Peyer's patch (tissue), 4 donors: ENCODE measurements around a stretch of chr10.

- PRO-cap, result no peak
- RAMPAGE, long total RNA, 4 experiments, result no peak in any of the 4 experiments
These were observed 7.8 kb downstream of the SLC25A28 start for GRCh38 chr10:99612456-99612902.

DNA sequence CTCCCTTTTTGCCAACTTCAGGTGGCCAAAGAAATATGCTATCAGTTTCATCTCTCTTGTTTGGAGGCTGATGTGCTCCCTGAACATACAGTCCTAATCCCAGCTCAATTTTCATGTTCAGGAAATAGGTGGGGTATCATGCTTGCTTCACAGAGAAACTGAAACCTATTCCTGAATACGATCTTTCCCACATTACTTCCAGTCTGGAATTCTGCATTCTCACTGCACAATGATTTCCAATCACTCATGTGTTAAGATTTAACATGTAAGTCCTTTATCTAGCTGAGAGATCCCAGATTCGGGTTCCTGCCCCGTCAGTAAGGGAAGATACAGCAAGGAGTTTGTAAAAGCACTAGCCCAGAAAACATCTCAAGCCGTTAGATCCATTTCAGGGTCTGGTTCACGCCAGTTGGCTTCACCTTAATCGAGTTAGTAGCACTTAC, 934 bp downstream of the SLC25A28 start:
- PRO-cap, result bidirectional peak, plus-strand start at position 387 of the sequence, minus-strand start at position 95 of the sequence
- RAMPAGE, long total RNA, 4 experiments, result no peak in any of the 4 experiments

DNA sequence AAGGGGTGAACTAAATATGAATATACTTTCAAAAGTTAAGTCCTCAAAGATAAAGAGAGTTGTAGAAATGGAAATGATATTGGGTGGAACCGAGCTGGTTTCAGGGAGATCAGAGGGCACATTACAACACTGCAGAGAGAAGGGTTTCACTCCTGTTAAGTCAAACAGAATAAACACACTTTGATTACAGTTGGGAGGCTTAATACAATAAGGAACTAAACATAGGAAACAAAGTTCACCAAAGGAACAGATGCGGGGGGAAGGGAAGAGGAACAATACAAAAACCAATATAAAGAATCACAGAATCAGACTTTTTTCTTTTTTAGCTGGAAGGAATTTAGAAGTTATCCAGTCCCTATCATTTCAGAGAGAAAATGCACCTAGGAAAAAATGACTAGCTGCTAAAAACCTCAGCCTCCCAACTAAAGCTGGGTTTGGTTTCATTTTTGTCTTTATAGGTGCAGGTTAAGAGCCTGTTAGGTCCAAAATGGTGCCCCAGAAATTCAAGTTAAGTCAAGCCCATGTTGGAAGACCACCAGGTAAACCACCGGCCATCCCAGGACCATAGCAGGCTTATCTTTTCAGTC, 82.0 kb downstream of the DNMBP start:
- PRO-cap, result bidirectional peak, plus-strand start at position 249 of the sequence, minus-strand start at position 123 of the sequence
- RAMPAGE, long total RNA, 4 experiments, result no peak in any of the 4 experiments

- PRO-cap, result no peak
- RAMPAGE, long total RNA, 4 experiments, result no peak in any of the 4 experiments
These were observed 44.1 kb downstream of the ERLIN1 start for GRCh38 chr10:100141681-100142138.

DNA sequence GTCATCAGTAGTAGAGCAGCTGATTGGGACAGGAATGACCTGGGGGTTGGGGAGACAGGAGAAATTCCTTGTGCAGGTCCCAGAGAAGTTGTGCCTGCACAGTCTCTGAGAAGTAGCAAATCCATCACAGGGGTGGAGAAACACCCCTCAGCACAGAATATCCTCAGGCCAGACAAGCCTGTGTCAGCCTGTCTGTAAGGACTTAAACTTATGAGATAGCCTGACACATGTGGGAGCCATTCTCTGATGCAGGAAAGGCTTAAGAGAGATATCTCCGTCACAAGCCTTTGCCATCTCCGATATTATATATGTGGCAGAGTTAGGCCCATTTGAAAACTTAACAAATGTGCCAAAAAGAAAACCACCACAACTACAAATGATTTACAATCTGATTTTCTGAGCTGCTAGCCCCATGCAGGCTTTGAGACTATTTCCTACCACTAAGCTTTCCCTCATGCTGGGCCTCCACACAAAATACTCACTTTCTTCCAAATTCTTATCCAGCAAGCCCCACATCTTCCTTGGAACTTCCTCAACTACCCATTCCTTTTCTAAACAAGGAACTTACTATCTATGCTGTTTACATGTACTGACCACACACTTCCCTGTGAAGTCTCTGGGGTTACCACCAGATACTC, 7.7 kb upstream of the CHUK start:
- PRO-cap, result no peak
- RAMPAGE, long total RNA, 4 experiments, result start-site peak on the minus strand in 2 of 4 experiments, centred at position 370 of the sequence, 95 to 231 reads per replicate

GRCh38 chr10:100342167-100342885, 4.7 kb upstream of the SCD start:
- PRO-cap, result no peak
- RAMPAGE, long total RNA, 4 experiments, result no peak in any of the 4 experiments

GRCh38 chr10:100371042-100371903, 24.2 kb downstream of the SCD start:
- PRO-cap, result unidirectional peak, plus-strand start at chr10:100371445
- RAMPAGE, long total RNA, 4 experiments, result no peak in any of the 4 experiments

DNA sequence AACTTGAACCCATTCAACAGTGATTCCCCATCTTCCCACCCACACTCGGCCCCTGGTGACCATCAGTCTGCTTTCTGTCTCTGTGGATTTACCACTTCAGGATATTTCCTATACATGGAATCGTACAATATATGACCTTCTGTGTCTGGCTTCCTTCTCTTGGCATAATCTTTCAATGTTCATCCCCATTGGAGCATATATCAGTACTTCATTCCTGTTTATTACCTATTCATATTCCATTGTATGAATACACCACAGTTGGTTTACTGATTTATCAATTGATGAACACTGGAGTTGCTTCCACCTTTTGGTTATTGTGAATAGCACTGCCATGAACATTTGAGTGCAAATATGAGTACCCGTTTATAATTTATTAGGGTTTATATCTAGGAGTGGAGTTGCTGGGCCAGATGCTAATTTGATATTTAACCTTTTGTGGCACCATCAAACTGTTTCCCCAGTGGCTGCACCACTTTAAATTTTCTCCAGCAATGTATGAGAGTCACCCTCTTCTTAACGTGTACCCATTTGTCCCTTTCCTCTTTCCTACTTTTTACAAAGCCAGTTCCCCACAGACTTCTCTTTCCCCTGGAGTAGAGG, 25.4 kb downstream of the SCD start:
- PRO-cap, result no peak
- RAMPAGE, long total RNA, 4 experiments, result no peak in any of the 4 experiments

DNA sequence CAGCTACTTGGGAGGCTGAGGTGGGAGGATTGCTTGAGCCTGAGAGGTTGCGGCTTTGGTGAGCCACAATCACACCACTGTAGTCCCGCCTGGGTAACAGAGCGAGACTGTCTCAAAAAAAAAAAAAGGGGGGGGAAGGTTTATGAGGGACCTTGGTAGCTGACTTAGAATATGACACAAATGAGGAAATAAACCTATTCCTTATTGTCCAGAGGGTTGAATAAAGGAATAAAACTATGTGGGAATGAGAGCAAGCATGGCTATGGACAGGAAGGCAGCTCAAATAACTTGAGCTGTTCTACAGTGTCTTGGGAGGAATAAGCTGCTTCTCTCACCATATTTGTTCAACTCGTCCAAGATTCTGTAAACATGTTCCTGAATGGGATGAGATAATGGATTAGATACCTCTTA, 30.9 kb downstream of the SCD start:
- PRO-cap, result no peak
- RAMPAGE, long total RNA, 4 experiments, result no peak in any of the 4 experiments

DNA sequence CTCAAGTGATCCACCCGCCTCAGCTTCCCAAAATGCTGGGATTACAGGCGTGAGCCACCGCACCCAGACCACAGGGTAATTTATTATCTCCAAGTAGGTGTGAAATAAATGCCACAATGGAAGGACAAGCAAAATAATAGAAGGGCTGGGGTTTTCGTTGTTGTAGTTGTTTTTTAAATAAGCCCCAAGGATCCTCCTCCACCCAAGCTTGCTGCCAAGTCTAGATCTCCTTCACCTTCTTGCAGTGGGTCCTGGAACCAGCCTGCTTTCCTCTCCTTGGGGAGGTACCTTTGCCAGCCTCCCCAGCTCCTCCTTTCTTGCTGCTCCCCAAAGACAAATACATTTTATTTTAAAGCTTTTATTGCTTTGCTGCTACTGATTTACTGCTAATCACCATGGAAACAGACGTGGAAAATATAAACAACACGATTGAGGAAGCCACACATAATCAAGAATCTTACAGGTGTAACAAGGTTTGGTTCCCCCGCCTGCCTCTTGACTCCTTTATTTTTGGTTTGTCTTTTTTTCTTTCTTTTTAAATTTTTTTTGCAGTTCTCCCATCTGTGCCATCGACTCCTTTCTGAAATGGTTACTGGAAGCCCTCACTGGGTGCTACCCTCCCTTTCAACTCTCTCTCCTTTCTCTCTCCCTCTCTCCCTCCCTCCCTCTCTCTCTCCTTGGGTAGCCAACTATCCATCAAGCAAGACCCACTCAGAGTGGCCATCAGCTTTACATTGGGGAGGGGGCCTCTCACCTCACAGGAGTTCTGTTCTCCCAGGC, 17.4 kb upstream of the SLF2 start:
- PRO-cap, result no peak
- RAMPAGE, long total RNA, 4 experiments, result no peak in any of the 4 experiments

DNA sequence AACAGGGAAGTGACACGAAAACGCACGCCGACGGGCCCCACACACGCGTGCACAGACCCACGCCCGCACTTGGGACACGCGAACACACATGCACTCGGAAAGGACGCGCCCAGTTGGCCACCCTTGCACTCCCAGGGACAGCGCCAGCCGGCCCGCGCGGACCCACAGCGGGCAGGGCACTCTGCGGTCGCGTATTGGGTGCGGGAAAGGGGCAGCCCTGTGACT, 2.3 kb upstream of the LZTS2 start:
- PRO-cap, result bidirectional peak, plus-strand start outside the sequence, minus-strand start at position 196 of the sequence
- RAMPAGE, long total RNA, 4 experiments, result no peak in any of the 4 experiments

GRCh38 chr10:101052249-101052700, 9.5 kb upstream of the KAZALD1 start:
- PRO-cap, result no peak
- RAMPAGE, long total RNA, 4 experiments, result no peak in any of the 4 experiments

DNA sequence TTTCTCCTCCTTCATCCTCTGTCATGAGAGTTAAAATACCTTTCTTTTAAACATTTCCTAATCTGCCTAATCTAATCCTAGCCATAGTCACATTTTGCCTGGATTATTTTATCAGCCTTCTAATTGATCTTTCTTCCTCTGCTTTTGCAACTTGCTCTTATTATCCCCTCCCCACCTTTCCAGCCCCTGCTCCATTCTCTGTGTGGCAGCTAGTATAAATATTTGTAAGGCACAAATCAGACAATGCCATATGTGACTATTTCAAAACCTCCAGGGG, 77.3 kb downstream of the POLL start:
- PRO-cap, result no peak
- RAMPAGE, long total RNA, 4 experiments, result no peak in any of the 4 experiments

DNA sequence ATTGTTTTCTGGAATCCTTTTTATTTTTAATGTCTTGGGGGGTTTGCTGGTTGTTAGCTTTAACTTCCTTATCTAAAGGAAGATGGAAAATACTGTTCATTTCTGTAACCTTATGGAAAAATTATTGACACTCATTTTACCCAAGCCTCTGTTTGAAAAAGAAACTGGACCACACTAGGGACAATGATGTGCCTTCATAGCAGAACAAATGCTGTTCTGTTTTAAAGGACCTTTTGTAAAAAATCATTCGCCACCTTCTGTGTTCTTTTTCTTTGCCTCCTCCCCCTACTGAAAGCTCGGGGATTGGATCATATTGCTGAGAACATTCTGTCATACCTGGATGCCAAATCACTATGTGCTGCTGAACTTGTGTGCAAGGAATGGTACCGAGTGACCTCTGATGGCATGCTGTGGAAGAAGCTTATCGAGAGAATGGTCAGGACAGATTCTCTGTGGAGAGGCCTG, 62.3 kb downstream of the POLL start:
- PRO-cap, result no peak
- RAMPAGE, long total RNA, 4 experiments, result start-site peak on the plus strand in 1 of 4 experiments, centred at position 357 of the sequence, 9 reads per replicate

GRCh38 chr10:101570117-101570682, 17.9 kb downstream of the POLL start:
- PRO-cap, result no peak
- RAMPAGE, long total RNA, 4 experiments, result no peak in any of the 4 experiments

- PRO-cap, result unidirectional peak, plus-strand start at chr10:101615182
- RAMPAGE, long total RNA, 4 experiments, result no peak in any of the 4 experiments
These were observed 26.9 kb downstream of the DPCD start for GRCh38 chr10:101615099-101615443.

GRCh38 chr10:101658731-101659359, 36.1 kb downstream of the FBXW4 start:
- PRO-cap, result no peak
- RAMPAGE, long total RNA, 4 experiments, result no peak in any of the 4 experiments

DNA sequence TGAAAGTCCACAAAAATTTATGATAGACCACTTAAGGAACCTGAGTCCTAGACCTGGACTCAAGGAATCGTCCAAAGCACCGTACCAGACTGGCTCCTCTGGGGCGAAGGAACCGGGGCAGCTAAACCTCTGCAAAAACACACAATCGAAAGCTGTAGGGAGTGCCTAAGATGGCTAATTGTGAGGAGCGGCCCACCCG, 1.1 kb downstream of the FBXW4 start:
- PRO-cap, result unidirectional peak, plus-strand start at position 62 of the sequence
- RAMPAGE, long total RNA, 4 experiments, result no peak in any of the 4 experiments

DNA sequence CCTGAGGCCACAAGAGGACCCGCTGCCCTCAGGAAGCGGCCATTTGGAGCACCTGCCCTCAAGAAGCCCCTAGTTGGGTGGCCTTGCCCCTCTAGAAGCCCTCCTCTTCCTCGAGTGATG, 262 bp upstream of the FBXW4 start:
- PRO-cap, result no peak
- RAMPAGE, long total RNA, 4 experiments, result no peak in any of the 4 experiments

- PRO-cap, result no peak
- RAMPAGE, long total RNA, 4 experiments, result no peak in any of the 4 experiments
These were observed 10.6 kb upstream of the NPM3 start for GRCh38 chr10:101793954-101794162.